Tibial nerve (tissue), 3 donors: ENCODE results near the genes NOMO3 and ARL6IP1.

GRCh38 chr16:15961561-15962109 is 12.2 kb downstream of the ABCC1 start:
- PRO-cap, result no peak
- RAMPAGE, long total RNA, 3 experiments, result no peak in any of the 3 experiments

DNA sequence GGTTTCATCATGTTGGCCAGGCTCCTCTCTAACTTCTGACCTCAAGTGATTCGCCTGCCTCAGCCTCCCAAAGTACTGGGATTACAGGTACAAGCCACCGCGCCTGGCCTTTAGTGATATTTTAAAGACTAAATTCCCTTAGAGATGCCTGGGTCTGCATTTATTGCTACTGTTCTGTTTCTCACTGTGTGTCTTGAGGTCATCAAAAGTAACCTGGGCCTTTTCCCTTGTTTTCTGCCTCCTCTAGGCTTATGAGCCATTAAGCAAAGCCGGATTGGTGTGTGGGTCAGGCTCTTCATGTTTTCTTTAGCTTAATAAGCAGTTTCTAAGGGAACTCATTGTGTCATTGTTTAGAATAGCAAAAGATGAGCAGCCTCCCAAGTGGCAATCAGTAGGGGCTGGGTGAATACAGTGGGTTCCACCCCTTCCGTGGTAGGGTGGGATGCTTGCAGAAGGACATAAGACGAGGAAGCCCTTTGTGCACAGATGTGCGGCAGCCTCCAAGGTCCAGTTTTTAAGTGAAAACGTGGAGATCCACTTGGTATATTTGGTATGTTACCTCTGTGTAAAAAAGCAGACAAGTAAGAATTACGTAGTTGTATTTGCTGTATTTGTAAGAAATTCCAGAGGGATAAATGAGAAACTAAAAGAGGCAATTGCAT is 34.5 kb downstream of the ABCC1 start:
- PRO-cap, result no peak
- RAMPAGE, long total RNA, 3 experiments, result no peak in any of the 3 experiments

DNA sequence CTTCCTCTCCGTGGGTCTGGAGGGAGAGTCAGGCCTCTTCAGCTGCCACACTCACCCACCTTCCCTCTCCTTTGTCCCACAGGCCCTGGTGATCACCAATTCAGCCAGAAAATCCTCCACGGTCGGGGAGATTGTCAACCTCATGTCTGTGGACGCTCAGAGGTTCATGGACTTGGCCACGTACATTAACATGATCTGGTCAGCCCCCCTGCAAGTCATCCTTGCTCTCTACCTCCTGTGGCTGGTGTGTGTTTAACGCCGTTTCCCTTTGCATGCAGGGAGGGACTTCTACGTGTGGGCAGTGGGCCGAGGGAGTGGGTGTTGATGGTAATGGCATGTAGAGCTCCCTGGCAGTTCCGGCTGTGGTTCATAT is 98.6 kb downstream of the ABCC1 start:
- PRO-cap, result no peak
- RAMPAGE, long total RNA, 3 experiments, result no peak in any of the 3 experiments

DNA sequence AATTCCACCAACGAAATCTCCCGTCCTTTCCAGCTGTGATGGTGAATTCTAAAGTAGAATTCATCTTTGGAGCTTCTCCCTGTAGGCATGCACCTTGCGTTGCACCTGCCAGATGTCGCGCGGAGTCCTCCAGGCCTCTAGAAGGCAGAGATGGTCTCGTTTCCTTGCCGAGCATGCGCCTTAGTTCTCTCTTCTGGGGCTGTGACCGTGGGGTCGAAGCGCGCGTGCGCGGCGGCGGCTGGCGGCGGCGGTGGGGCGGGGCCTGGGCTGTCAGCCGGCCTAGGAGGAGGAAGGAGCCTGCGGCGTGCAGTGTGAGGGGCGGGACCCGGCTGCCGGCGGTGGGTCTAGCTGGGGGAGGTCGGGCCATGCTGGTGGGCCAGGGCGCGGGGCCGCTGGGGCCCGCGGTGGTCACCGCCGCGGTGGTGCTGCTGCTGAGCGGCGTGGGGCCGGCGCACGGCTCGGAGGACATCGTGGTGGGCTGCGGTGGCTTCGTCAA is at the start of gene NOMO3:
Gene NOMO3, plus strand, starts transcription at position 227 of the 496 bp plus-strand sequence.
- PRO-cap, result unidirectional peak, plus-strand start at position 227 of the sequence
- RAMPAGE, long total RNA, 3 experiments, result no peak in any of the 3 experiments

DNA sequence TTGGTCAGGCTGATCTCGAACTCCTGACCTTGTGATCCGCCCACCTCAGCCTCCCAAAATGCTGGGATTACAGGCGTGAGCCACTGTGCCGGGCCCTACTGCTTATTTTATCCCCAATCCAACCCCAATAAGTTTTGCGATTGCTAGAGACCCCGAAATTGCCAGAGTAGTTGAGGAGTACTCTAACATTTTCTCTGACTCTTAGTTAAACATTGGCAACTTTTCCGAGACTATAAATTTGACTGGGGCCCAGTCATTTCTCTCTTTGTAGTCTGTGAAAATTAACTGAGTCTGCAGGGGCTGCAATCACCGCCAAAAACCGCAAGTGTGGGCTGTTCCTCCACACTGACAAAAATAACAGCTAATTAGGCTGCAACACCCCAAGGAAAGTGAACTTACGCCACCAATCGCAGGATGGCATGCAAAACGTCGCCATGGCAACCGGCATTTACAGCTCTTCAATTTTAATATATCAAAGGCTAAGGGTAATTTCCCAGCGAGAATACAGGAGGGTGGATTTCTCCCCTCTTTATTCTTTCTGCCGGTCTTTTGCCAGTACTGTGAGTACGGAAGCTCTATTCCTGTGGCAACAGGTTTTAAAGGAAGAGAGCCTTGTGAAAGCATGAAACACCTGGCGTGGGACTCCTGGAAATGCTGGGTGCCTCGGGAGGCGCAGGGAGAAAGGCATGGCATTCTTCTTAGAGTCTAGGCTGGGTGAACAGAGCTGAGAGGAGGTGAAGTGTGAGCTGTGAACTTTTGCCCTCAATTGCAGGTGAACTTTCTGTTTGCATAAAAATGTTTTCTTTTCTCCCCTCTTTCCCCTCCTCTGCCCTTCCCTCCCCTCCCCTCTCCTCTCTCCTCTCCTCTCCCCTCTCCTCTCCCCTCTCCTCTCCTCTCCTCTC is 399.9 kb downstream of the XYLT1 start:
- PRO-cap, result no peak
- RAMPAGE, long total RNA, 3 experiments, result no peak in any of the 3 experiments

DNA sequence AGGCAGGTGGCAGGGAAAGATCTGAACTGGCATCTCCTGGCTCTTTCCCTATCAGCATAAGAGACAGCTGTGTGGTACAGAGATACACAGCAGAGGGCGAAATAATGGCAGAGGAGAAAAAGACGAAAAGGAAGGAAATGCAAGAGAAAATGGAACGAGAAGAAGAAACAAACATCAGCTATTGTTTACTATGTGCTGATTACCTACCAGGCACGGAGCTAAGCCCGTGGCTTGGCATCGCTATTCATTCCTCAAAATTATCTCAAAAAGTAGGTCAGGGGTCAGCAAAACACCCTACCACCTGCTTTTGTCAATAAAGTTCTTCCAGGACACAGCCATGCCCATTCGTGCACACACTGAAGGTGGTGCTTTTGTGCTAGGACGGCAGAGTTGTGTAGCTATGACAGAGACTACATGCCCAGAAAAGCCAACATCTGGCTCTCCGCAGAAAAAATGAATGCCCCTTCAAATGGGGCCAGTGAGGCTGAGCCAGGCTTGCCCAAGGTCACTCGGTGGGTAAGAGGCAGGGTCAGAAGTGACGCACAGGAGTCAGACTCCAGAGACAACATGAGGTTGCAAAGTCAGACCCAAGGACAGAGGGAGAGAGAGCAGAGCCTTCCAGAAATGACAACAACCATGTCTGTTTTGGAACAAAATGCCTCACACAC is 200.2 kb downstream of the XYLT1 start:
- PRO-cap, result no peak
- RAMPAGE, long total RNA, 3 experiments, result no peak in any of the 3 experiments

GRCh38 chr16:17366769-17367543 is 103.8 kb downstream of the XYLT1 start:
- PRO-cap, result no peak
- RAMPAGE, long total RNA, 3 experiments, result no peak in any of the 3 experiments

GRCh38 chr16:17368762-17369359 is 101.9 kb downstream of the XYLT1 start:
- PRO-cap, result no peak
- RAMPAGE, long total RNA, 3 experiments, result no peak in any of the 3 experiments

DNA sequence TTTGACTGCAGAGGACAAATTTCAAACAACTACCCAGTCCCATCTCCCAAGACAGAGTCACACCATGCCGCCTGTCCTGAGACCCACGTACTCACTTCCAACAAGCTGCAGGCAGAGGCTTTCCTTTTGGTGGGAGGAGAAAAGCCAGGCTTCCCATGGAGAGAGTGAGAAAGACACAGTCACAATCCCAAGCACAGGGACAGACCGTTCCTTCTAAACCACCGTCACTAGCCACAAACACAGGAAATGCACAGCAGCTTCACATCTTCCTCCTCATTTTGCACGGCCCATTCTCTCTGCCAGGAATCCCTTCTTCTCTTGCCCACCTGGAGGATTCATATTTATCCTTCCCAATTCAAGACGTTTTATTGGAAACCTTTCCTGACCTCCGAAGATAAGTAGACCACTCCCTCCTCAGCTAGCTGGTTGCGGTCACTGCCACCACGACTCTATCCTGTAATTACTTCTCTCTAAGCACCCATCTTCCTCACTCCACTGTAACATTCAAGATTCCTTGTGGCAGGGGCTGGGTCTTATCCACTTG is 87.7 kb downstream of the XYLT1 start:
- PRO-cap, result no peak
- RAMPAGE, long total RNA, 3 experiments, result no peak in any of the 3 experiments

DNA sequence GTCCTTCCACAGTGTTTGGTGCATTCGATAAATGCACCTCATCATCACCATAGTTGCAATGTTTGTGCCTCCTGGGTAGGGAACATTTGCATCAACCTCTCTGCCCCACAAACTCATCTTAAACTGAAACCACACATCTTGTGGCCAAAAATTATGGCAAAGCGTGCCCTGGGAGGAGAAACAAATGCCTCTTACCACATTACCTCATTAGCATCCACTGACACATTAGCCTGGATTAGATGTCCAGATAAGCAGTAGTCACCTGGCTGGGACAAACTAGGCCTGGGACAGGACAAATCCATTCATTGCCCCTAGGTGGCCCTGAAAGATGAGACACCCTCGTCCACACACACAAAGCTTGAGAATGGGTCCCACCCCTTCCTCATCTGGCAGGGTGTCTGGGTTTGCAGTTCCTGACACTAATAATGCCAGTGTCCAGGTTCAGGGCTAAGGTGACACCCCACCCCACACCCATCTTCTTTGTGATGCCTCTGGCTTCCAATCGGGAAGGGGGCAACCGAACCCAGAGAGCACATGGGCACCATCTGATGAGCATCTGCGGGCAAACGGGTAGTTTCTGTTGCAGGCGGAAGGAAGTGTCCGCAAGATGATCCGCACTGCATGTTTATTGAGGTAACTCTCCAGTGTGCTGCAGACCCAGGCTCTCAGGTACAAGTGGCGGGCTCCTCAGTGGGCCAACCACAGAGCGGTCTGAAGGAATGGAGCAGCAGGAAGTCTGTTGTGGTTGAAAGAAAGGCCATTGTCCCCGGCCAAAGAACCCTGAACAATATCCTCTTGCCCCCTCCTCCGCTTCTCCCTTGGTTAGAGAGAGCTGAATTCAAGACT is 8.6 kb downstream of the XYLT1 start:
- PRO-cap, result no peak
- RAMPAGE, long total RNA, 3 experiments, result no peak in any of the 3 experiments

GRCh38 chr16:18520684-18521179 is 41.2 kb downstream of the NOMO2 start:
- PRO-cap, result no peak
- RAMPAGE, long total RNA, 3 experiments, result start-site peak on the minus strand in 1 of 3 experiments, at chr16:18520932-18520994 at its widest, 25 reads per replicate

- PRO-cap, result no peak
- RAMPAGE, long total RNA, 3 experiments, result start-site peak on the minus strand in 1 of 3 experiments, at chr16:18523846-18523921 at its widest, 12 reads per replicate
Measured at GRCh38 chr16:18523718-18524182, 38.1 kb downstream of the NOMO2 start.

GRCh38 chr16:18794539-18794759 is 4.3 kb upstream of the RPS15A start:
- PRO-cap, result no peak
- RAMPAGE, long total RNA, 3 experiments, result no peak in any of the 3 experiments

DNA sequence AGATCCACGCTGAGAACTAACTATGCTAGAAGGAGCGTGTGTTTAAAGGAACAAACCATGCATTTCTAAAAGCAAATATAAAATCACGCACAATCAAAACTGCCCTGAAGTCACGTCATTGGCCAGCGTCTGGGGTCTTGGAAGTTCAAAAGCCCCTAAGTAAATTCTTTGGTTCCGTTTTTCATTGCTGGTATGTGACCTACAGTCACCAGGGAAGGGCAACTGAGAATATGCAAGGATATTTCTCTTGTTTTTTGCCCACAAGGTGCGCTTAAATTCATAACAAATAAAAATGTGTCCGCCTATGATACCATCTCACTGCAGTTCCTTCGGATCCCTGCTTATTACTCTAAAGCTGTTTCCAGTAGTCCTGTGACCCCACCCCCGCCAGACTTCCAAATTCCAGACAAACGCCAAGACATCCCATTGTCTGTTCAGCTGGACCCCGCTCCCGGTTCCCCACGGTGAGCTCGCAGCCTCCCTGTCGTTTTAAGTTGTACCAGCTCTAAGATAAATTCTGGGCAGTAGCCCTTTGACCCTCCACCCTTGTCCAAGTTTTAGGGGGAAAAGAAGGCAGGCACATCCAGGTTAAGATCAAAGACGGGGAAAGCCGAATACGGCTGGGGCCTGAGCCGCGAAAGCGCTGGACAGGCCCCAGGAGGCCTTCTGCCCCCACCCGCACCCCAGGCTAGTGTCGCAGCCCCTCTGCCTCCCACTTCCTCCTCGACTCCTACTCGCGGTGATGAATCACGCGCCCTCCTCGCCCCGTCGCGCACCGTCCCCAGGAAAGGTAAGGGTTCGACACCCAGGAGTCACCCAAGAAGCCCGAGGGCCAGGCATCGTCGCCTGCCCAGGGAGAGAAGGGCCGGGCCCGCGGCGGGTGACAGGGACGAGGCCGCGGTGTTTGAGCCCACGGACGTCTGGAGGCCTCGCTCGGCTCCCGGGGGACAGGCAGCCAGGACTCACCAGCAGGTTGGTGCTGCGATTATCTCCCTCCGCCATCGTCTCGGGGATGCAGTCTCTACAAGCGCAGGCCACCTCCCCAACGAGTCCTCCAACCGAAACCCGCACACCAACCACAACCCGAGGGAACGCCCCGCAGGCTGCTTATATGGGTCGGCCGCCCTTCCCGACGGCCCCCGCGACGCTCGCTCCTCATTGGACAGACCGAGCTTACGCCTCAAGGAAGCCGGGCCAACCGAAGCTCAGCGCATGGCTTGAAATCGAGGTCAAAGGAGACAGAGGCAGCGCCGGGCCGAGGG is at the start of gene ARL6IP1:
Gene ARL6IP1, minus strand, starts transcription at position 1,085 of the 1,262 bp plus-strand sequence.
- PRO-cap, result bidirectional peak, plus-strand start outside the sequence, minus-strand start at position 1,085 of the sequence
- RAMPAGE, long total RNA, 3 experiments, result start-site peak on the minus strand in 2 of 3 experiments, centred at positions 1,083 to 1,094 of the sequence, 757 to 1,355 reads per replicate

GRCh38 chr16:18851932-18852637 is 50.7 kb upstream of the ARL6IP1 start:
- PRO-cap, result no peak
- RAMPAGE, long total RNA, 3 experiments, result no peak in any of the 3 experiments

GRCh38 chr16:18863493-18864276 is 62.3 kb upstream of the ARL6IP1 start:
- PRO-cap, result no peak
- RAMPAGE, long total RNA, 3 experiments, result no peak in any of the 3 experiments

DNA sequence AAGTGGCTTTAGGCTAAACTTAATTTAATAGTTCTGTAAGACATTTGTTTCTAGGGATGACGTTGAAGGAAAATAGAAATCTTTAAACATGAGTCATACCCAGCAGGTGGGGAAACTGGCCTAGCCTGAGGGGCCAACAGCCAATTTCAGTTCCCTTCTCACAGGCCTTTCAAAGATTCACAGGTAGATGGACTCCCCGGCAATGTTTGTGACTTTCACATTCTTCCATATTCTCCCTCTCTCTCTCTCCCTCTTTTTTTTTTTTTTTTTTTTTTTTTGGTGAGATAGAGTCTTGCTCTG is 18.0 kb upstream of the ITPRIPL2 start:
- PRO-cap, result no peak
- RAMPAGE, long total RNA, 3 experiments, result no peak in any of the 3 experiments

- PRO-cap, result no peak
- RAMPAGE, long total RNA, 3 experiments, result no peak in any of the 3 experiments
Measured at GRCh38 chr16:19117113-19118039, 3.6 kb downstream of the ITPRIPL2 start.

DNA sequence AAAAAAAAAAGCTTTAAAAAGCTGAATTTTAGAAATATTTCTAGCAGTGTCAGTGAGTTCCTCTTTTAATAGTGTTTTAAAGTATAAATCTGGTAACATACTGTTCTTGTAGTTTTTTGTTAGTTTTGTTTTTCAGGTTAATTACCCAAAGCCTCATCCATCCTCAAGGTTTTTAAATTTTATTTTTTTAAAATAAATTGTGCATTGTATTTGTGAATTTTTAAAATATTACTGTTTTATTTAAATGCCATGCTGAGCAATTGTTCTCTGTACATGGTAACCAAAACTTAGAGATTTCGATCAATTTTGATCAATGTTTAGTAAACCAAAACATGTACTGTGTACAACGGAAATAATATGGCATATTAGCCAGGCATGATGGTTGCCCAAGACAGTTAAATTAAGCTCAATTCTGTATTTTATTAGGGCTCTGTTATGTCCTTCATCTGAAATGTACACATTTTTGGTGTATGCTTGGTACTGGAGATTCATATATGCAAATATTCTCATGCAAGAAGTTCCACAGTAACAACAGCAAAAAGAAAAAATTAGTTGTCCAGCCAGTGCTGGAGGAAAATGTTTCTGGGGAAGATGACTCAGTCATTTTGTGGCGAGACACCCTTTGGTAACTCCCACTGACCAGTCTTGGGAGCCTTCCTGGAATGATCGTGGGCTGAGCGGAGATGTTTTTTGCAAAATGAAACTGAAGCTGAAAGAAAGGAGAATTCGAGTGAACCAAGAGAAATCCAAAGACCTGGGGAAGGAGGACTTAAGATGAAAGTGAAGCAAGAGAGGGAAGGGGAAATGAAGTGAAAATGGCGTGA is 4.9 kb downstream of the ITPRIPL2 start:
- PRO-cap, result no peak
- RAMPAGE, long total RNA, 3 experiments, result no peak in any of the 3 experiments

DNA sequence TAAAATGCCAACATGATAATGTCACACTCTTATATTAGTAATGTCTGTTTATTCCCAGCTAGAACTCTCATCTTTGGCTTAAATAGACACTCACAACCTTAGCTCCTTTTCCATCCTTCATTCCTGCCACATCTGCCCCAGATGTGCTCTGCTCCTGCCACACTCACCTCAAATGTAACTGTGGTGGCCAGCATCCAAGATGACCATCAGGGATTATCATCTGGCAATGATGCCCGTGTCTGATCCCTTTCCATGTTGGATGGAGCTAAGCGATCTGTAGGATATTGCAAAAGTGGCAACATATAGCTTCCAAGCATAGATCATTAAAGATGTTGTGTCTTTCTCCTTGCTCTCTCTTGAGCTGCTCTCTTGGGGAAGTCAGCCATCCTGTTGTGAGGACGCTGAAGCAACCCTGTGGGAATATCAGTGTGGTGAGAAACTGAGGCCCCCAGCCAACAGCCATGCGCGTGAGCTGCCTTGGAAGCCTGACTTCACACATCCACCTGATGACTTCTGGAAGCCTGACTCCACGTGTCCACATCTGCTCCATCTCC is 36.3 kb upstream of the TMC5 start:
- PRO-cap, result no peak
- RAMPAGE, long total RNA, 3 experiments, result no peak in any of the 3 experiments